Heart left ventricle (tissue), 7 donors: ENCODE data around the gene ZNG1E.

- PRO-cap, 6 experiments, result no peak in any of the 6 experiments
- RAMPAGE, long total RNA, 2 experiments, result no peak in any of the 2 experiments
- RRBS, result no CpG with 5 or more reads among the region's 10 CpGs
Observed at GRCh38 chr9:37992932-37993683, 75.9 kb downstream of the SHB start.

- PRO-cap, 6 experiments, result no peak in any of the 6 experiments
- RAMPAGE, long total RNA, 2 experiments, result no peak in any of the 2 experiments
- RRBS, result no CpG with 5 or more reads among the region's 17 CpGs
Observed at GRCh38 chr9:38051884-38052626, 17.0 kb downstream of the SHB start.

DNA sequence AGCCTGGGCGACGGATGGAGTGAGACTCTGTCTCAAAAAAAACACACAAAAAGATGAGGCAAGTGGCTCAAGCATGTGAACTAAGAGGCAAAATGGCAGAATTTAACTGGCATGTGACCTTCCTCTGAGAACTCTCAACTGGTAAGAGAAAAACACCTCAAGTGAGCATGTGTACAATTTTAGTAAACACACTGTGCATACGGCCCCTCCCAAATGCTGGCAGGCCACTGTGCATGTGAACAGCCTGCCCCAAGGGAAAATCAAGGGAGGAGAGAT, 126.5 kb upstream of the SHB start:
- PRO-cap, 6 experiments, result no peak in any of the 6 experiments
- RAMPAGE, long total RNA, 2 experiments, result no peak in any of the 2 experiments
- RRBS, result no CpG with 5 or more reads among the region's 3 CpGs

DNA sequence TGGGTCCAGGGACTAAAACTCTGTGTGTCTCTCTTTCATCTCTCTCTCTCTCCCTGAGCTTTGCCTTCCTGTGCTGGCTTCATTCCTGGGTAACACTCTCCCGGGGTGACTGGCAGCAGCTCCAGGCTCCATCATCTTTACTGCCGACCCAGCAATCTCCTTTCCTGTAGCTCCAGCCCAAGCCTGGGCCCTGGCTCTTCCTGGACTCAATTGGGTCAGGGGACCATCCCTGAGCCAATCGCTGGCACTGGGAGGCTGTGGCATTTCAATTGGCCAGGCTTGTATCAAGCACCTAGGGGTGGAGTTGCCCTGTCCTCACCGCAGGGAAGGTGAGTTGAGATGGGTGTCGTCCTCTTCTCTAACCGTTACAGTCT, 31.9 kb downstream of the FAM240B start:
- PRO-cap, 6 experiments, result peak in 1 of 6 experiments; most common minus-strand start position 158 of the sequence (in 1)
- RAMPAGE, long total RNA, 2 experiments, result no peak in any of the 2 experiments
- RRBS, result no CpG with 5 or more reads among the region's 6 CpGs

GRCh38 chr9:40105602-40106957, 750.6 kb downstream of the SPATA31A1 start:
- PRO-cap, 6 experiments, result peak in 3 of 6 experiments; most common plus-strand start chr9:40106766 (in 2); most common minus-strand start chr9:40106629 (in 1)
- RAMPAGE, long total RNA, 2 experiments, result start-site peak on the minus strand in 2 of 2 experiments, at chr9:40106594-40106623 at its widest, 16 to 49 reads per replicate
- RRBS, result no CpG with 5 or more reads among the region's 110 CpGs

DNA sequence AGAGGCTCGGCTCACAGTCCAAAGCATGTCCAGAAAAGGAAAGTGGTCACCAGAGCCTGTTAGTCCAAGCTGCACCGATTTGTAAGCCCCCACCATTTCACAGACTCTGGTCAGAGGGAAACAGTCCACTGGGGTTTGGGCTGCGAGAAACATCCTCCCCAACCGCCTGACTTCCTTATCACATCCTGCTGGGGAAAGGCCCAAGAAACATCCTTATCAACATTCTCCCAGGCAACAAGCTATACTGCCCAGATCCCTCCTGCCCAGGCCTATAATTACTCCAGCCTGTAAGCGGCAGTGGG, 388.0 kb downstream of the CNTNAP3B start:
- PRO-cap, 6 experiments, result peak in 4 of 6 experiments; most common plus-strand start position 96 of the sequence (in 2); most common minus-strand start position 137 of the sequence (in 1)
- RAMPAGE, long total RNA, 2 experiments, result no peak in any of the 2 experiments
- RRBS, result no CpG with 5 or more reads among the region's 5 CpGs

DNA sequence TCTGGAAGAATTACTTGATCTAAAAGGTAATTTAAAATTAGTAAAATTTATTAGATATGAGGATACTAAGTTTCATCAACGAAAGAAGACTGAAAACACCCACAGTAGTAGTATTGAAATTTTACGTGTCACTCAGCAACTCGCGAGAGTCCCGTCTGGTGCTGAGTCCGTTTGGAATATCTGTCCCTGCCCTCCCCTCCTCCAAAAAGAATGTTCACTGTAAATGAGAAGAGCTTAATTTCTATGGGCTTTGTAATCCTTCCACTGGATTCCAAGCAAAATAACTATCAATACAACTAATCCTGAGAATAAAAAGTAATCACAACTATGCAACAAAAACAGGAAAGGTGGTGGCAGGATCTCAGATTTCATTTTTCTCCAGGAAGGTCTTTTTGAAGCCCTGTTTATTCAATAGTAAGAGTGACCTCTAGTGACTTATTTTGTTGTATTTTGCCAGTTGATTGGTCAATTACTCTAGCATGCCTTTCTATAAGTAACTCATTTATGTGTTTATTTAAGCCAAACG, 2.1 kb downstream of the CNTNAP3B start:
- PRO-cap, 6 experiments, result no peak in any of the 6 experiments
- RAMPAGE, long total RNA, 2 experiments, result no peak in any of the 2 experiments
- RRBS, result no CpG with 5 or more reads among the region's 7 CpGs

GRCh38 chr9:42306614-42307099, 123.2 kb downstream of the SPATA31A6 start:
- PRO-cap, 6 experiments, result no peak in any of the 6 experiments
- RAMPAGE, long total RNA, 2 experiments, result no peak in any of the 2 experiments
- RRBS, result no CpG with 5 or more reads among the region's 2 CpGs

- PRO-cap, 6 experiments, result no peak in any of the 6 experiments
- RAMPAGE, long total RNA, 2 experiments, result no peak in any of the 2 experiments
- RRBS, result no CpG with 5 or more reads among the region's 4 CpGs
Observed at GRCh38 chr9:43119655-43119985, 936.2 kb downstream of the SPATA31A6 start.

- PRO-cap, 6 experiments, result peak in 6 of 6 experiments; most common plus-strand start chr9:62838649 (in 6); most common minus-strand start chr9:62838361 (in 4)
- RAMPAGE, long total RNA, 2 experiments, result no peak in any of the 2 experiments
- RRBS, result 1% methylated on average over 7 of the region's 74 CpGs
Observed at GRCh38 chr9:62837984-62838935, 1648.4 kb downstream of the SPATA31A7 start.

GRCh38 chr9:63708778-63709186, 1576.2 kb downstream of the FOXD4L5 start:
- PRO-cap, 6 experiments, result peak in 1 of 6 experiments; most common plus-strand start chr9:63709019 (in 1)
- RAMPAGE, long total RNA, 2 experiments, result no peak in any of the 2 experiments
- RRBS, result no CpG with 5 or more reads among the region's 24 CpGs

GRCh38 chr9:63813106-63813507, 1471.9 kb downstream of the FOXD4L5 start:
- PRO-cap, 6 experiments, result peak in 2 of 6 experiments; most common minus-strand start chr9:63813233 (in 2)
- RAMPAGE, long total RNA, 2 experiments, result no peak in any of the 2 experiments
- RRBS, result 24% methylated on average over 8 of the region's 31 CpGs

DNA sequence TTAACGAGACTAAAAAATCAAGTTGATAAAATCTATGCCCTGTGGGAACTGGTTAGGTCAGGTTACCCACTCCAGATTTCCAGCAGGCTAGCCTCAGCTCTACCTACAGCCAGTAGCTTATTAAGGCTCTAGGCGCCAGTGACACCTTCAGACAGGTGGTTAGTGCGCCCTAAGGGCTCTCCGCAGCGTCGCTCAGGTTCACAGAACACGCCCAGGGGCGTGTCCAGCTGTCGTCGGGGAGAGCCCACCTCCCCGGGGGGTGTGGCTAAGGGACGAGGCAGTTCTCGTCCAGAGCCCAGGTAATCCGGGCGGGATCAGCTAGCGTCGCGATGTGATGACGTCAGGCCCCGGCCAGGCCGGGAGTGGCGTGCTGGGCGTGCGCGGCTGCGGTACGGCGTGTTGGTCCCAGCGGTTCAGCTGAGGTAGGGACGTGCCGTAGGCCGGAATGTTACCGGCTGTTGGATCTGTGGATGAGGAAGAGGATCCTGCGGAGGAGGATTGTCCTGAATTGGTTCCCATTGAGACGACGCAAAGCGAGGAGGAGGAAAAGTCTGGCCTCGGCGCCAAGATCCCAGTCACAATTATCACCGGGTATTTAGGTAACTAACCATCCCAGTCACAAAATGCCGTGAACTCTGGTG, at the start of gene ZNG1E:
ZNG1E (plus strand) TSS at position 397 of the 641 bp plus-strand sequence.
- PRO-cap, 6 experiments, result peak in 6 of 6 experiments; most common plus-strand start position 416 of the sequence (in 6); most common minus-strand start position 194 of the sequence (in 6)
- RAMPAGE, long total RNA, 2 experiments, result start-site peak on the plus strand in 2 of 2 experiments, centred at positions 383 to 390 of the sequence, 374 to 573 reads per replicate
- RRBS, result no CpG with 5 or more reads among the region's 41 CpGs

- PRO-cap, 6 experiments, result no peak in any of the 6 experiments
- RAMPAGE, long total RNA, 2 experiments, result no peak in any of the 2 experiments
- RRBS, result no CpG with 5 or more reads among the region's 52 CpGs
Observed at GRCh38 chr9:66152887-66153424, 416.0 kb downstream of the FOXD4L4 start.

GRCh38 chr9:68437652-68438148, 81.3 kb downstream of the PGM5 start:
- PRO-cap, 6 experiments, result peak in 1 of 6 experiments; most common plus-strand start chr9:68438041 (in 1)
- RAMPAGE, long total RNA, 2 experiments, result no peak in any of the 2 experiments
- RRBS, result no CpG with 5 or more reads among the region's 5 CpGs

DNA sequence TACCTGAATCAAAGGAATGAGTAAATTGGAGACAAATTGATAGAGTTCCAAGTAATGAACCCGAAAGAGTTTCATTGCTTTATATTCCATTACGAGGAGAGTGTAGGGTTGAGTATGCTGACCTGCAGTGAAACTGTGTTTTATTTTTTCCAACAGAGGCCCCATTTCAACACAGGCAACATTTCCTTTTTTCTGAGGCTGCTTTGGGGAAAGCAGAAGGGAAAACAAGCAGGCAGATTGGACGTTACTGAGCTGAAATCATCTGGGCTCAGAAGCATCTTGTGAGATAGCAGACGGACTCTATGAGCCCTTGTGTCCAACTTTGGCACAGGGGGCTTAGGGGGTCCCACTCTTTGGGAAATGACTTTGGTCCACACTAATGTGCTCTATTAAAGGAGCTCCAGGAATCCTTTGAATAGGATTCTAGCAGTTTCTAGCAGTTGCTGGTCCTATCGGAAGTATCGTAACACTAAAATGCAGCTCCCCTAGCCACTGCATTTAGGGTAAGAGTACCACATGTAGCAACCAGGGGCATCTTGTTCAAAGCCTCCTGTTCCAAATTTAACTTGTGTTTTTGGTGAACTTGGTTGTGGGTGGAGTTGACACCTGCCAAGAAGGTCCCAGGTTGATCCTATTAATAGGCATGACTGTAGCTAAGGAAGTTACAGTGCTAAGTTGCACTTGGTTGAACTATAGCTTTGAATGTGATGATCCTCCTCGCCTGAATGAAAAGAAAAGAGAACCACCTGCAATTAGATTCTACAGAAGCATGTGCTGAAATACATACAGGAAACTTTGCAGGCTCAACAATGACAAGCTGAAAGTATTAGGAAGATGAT, 64.8 kb upstream of the PIP5K1B start:
- PRO-cap, 6 experiments, result no peak in any of the 6 experiments
- RAMPAGE, long total RNA, 2 experiments, result no peak in any of the 2 experiments
- RRBS, result no CpG with 5 or more reads among the region's 7 CpGs

- PRO-cap, 6 experiments, result no peak in any of the 6 experiments
- RAMPAGE, long total RNA, 2 experiments, result no peak in any of the 2 experiments
- RRBS, result no CpG with 5 or more reads among the region's 3 CpGs
Observed at GRCh38 chr9:68728121-68728762, 23.2 kb downstream of the PIP5K1B start.

- PRO-cap, 6 experiments, result no peak in any of the 6 experiments
- RAMPAGE, long total RNA, 2 experiments, result no peak in any of the 2 experiments
- RRBS, result no CpG with 5 or more reads among the region's 4 CpGs
Observed at GRCh38 chr9:69132222-69132704, 41.8 kb upstream of the TJP2 start.

- PRO-cap, 6 experiments, result peak in 2 of 6 experiments; most common minus-strand start chr9:69186914 (in 2)
- RAMPAGE, long total RNA, 2 experiments, result no peak in any of the 2 experiments
- RRBS, result no CpG with 5 or more reads among the region's 8 CpGs
Observed at GRCh38 chr9:69186310-69187256, 12.5 kb downstream of the TJP2 start.

DNA sequence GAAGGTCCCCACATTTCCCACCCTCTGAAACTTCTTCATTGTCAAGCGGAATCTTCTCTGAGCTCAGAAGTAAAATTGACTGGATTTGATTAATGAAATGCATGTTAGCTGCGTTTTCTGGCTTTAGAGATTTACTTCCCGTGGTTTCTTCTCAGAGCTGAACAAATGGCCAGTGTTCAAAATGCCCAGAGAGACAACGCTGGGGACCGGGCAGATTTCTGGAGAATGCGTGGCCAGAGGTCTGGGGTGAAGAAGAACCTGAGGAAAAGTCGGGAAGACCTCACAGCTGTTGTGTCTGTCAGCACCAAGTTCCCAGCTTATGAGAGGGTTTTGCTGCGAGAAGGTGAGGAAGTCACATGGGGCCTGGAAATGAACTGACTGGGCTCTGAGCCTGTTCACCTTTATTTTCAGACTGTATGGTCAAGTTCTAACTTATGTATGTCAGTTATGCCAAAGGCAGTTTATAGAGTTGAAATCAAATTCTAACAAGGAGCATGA, 62.8 kb downstream of the TJP2 start:
- PRO-cap, 6 experiments, result no peak in any of the 6 experiments
- RAMPAGE, long total RNA, 2 experiments, result start-site peak on the plus strand in 1 of 2 experiments, centred at position 221 of the sequence, 25 reads per replicate
- RRBS, result no CpG with 5 or more reads among the region's 8 CpGs